Colic lymph node (tissue), 1 donor: ENCODE data around the gene COCH.

- PRO-cap: no peak
These were observed 247.6 kb upstream of the NOVA1 start for GRCh38 chr14:26845271-26845983.

GRCh38 chr14:28264240-28264881 is 502.2 kb upstream of the FOXG1 start:
- PRO-cap: no peak

- PRO-cap: no peak
These were observed 264.1 kb downstream of the PRKD1 start for GRCh38 chr14:29663406-29664039.

GRCh38 chr14:30104730-30104993 is 177.0 kb upstream of the PRKD1 start:
- PRO-cap: no peak

DNA sequence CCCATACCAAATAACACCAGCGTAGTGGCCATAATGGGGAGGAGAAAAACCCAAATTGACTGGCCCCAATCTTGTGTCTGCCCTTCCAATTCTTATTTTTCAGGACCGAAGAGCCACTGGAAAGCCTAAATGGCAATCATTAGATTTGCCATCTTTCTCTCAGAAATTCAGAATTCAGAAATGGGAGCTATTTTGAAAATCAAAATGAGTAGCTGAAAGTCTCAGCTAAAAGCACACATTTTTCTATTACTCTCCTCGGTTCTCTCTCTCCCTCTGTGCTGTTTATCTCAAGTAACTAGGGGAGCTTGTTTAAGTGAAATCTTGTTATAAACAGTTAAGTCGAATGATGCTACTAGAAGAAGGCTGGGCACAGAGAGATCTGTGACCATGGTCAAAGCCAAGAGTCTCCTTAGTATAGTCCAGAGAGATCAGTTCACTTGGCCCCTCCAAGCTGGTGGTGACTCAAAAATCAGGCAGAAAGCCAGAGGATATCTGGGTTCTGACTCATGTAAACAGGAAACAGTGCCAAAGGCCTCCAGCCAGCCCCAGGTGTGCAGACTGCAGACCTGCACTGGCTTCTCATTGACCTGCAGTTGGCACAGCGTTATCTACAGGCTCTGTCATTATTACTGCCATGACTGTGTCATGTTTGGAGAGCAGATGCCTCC is 295.5 kb upstream of the PRKD1 start:
- PRO-cap: no peak

- PRO-cap: no peak
These were observed 297.5 kb upstream of the PRKD1 start for GRCh38 chr14:30225159-30225603.

DNA sequence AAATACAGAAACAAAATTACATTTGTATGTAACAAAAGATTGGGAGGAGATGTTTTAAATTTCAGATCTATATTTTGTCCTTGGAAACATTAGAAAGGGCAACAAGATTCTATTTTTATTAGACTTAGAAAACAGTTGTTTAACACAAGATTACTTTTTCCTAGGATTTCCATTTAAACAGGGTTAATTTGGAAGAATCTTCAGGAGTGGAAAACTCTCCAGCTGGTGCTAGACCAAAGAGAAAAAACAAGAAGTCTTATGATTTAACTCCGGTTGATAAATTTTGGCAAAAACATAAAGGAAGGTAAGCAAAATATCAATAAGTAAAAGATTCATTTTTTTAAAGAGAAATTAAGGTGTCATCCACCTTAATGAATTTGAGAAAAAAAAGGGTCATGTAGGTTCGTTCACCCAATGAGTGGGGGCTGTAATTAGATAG is 48.0 kb downstream of the SCFD1 start:
- PRO-cap: no peak

- PRO-cap: no peak
These were observed at the start of gene COCH for GRCh38 chr14:30873970-30875029. Gene COCH (plus strand): TSS chr14:30874559.

DNA sequence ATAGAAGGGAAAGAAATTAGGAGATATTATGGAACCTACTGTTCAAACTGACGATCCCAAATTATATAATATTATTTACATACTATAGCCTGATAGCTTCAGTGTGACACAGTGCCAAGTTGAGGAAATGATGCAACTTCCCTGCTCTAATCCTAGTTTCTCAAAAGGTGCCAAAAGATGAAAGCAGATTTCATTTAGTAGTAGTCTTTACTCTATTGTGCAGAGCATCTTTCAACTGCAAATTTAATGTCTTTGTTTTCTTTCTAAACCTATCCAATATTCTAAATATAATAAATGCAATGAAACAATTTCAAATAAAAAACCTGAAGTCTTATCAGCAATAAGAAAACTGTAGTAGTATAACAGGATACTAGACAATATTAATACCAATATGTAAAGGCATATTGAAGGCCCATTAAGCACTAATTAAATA is 47.0 kb downstream of the COCH start:
- PRO-cap: no peak

DNA sequence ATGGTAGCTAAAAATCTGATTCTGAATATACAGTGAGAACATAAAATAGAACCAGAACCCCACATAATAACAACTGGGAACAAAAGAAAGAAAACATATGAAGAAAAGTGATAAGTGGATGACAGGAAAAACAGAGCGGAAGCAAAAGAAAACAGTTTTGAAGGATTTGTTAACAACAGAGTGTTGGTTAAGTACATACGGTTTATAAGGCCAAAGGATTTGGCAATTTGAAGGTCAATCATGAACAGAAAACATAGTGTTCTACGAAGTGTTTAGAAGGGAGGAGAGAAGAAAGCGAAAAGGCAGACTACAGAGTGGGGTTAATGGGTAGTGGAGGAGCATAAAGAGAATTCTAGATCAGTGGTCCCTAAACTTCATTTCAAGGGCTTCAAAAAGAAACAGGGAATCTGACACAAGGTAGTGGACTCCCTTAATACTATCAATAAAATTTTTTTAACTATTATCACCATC is 3.9 kb upstream of the AP4S1 start:
- PRO-cap: no peak

- PRO-cap: no peak
These were observed 84.6 kb downstream of the HECTD1 start for GRCh38 chr14:31122864-31123475.

GRCh38 chr14:31300189-31300882 is 92.7 kb upstream of the HECTD1 start:
- PRO-cap: no peak

- PRO-cap: no peak
These were observed 183.9 kb upstream of the ARHGAP5 start for GRCh38 chr14:31892901-31893894.

GRCh38 chr14:31936018-31936682 is 141.0 kb upstream of the ARHGAP5 start:
- PRO-cap: no peak

GRCh38 chr14:31945099-31945359 is 132.1 kb upstream of the ARHGAP5 start:
- PRO-cap: bidirectional peak, plus-strand start at chr14:31945281, minus-strand start at chr14:31945146

DNA sequence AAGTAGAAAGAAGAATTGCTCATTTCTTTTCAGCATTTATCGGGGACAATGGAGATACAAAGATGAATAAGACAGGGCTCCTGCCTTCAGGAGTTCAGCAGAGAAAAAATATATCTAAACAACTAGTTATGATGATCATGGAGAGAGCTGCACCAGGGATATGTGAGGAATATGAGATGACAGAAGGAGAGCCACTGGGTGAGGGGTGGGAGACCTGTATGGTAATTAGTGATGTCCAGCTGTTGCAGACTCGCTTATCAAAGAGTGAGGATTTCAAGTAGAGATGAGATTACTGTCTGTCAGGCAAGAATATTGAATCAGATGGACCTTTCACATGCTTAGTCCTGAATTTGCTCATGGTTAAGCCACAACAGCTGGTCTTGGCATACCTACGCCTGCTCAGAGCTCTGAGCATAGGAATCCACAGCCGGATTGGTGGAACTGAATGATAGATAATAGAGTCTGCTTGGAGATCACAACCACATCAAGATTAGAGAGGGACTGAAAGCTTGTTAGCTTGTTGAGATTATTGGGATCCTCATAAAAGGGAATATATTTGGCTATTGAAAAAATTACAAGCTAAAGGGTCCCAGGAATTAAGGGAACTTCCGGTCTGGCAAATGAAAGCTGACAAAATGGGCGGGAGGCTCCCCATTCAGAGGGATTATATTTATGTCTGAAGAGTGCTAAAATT is 115.2 kb upstream of the ARHGAP5 start:
- PRO-cap: no peak

- PRO-cap: unidirectional peak, plus-strand start at chr14:32201642; bidirectional peak, plus-strand start at chr14:32201872, minus-strand start at chr14:32201736; bidirectional peak, plus-strand start at chr14:32202326, minus-strand start at chr14:32202298
These were observed 124.7 kb downstream of the ARHGAP5 start for GRCh38 chr14:32201521-32202474.

GRCh38 chr14:32311693-32312290 is 17.3 kb upstream of the AKAP6 start:
- PRO-cap: no peak

- PRO-cap: no peak
These were observed 104.3 kb downstream of the AKAP6 start for GRCh38 chr14:32433308-32433931.

DNA sequence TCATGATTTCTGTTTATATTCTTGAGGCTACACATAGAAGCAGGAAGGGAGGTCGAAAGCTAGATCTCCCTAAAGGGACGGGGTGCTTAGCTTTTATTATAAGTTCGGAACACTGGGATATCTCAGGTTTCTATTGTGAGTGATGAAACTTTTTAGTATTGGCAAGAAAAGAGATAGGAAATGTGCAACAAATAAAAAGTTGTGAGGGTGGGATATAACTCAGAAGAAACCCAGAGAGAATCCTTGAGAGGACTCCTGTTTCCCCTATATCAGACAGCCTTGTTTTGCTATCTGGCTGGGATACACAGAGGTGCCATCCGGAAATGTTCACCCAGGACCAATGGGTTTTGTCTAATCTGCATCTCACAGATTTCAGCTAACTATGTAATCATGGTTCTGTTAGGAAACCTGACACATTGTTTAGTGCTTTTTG is 245.0 kb downstream of the AKAP6 start:
- PRO-cap: no peak